Metanephros (tissue), 2 donors: ENCODE measurements around a stretch of chr3.

- RAMPAGE, long total RNA, result no peak
Observed at GRCh38 chr3:24019153-24019646, 74.1 kb downstream of the NR1D2 start.

DNA sequence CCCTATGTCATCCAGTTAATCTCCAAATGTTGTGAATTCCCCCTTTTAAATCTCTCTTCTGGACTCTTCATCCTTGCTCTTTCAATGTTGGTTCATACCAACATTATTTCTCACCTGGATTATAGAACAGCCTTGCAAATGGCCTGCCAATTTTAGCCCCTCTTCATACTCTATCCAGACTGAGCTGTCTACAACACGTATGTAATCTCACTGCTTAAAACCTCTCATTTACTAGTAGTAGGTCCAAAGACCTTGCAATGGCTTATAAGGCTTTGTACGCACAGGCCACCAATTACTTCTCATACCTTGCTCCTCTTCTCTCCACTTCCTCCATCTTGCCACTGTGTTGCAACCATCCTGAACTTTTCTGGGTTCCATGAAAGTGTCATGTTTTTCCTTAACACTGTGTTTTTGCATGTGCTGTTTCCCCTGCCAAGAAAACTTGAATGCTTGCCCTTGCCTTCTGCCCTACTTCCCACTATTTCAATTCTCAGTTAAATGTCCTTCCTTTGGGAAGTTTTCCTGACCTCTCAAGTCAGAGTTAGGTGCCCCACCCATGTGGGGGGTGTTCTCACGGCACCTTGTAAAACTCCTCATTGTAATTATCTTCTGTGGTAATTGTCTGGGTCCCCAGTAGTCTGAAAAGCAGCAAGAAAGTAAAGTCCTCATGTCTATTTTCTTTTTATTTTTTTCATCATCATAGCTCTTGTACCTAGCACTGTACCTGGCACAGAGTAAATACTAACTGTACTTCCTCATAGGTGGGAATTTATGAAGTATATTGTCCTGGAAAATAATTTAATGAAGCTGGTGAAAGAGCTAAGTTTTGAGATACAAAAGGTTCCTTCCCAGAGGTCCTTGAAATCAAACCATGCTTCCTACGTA is 182.8 kb downstream of the THRB start:
- RAMPAGE, long total RNA, result no peak

DNA sequence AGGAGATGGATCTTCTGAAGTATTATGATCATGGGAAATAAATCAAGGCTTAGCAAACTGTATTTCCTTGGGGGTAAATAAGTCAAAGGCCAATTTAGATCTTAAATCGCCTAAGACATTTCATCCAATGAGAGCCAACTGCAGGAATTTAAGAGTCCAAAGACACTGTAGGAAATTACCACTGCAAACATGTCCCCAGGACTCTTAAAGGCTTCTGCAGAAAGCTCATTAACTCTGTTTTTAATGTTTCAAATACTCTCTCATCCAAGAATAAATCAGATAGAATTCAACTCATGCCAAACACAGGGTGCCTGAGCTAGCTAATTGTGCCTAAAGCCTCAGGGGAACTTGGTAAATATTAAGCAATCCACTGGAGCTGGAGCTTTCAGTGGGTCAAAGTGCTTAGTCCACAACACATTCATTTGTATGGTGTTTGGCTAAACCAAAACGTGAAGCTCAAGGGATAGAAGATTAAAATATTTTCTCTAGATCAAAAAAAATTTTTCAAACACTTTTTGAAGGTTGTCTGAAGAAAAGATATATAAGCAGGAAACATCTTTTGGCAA is 131.5 kb downstream of the THRB start:
- RAMPAGE, long total RNA, result no peak

DNA sequence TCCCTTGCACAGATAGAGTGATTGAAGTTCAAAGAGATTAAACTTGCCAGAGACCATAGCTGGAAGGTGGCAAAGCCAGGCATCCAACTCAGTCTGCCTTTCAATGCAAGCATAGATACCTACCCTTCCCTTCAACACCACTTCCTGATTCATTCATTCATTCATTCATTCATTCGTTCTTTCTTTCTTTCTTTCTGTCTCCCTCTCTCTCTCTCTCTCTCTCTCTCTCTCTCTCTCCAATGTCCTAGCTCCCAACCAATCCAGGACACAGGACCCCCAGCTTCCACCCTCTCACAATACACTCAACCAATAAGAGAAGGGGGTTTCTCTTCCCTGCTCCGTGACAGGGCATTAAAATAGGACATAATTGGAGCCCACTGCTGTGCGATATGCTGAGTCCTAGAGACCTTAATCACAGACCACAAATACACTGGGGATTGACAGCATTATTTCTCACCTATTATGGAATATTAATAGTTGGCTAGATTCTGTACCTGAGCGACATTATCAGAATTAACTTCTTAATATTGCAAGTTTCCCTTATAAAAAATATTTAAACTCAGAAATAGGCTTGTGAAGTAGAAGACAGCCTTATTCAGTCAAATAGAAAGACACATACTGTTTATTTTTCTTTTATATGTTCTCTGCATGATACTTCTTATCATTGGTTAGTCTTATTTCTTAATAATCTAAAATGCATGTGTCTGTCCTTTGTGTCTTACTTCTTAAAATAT is 12.1 kb downstream of the THRB start:
- RAMPAGE, long total RNA, result no peak

DNA sequence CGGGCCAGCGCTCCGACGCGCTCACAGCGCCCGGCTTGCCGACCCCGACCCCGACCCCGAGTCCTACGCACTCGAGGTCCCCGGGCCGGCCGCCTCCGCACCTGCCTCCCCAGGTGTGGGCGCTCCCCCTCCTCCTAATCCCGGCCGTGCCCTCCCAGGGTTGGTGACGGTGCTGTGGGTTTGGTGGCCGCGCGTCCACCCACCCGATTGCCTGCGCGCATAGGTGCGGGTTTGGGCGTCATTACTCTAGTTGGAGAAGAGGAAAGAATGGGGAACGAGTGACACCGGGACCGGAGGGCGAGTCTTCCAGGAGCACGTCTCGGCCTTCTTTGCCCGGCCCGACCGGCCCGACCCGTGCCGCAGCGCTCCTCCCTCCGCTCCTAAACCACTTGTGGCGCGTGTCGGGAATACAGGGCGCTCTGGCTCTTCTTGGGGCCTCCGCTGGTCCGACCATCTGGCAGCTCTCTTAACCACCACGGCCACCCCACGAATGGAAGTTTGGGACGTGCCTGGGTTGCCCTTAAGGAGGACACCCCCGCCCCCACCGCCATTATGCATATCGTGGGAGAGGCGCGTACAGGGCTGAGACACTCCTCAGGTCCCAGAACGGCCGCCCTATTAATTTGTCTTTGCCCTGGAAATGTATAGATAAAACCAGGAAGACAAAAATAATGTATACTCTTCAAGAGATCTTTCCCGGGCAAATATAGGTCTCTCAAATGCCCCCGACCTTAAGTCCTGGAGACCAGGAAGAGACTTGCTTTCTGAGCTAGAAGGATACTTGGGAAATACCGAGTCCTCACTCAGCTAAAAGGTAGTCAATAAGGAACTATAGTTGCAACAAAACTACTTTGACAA is 950 bp upstream of the THRB start:
- RAMPAGE, long total RNA, result no peak

DNA sequence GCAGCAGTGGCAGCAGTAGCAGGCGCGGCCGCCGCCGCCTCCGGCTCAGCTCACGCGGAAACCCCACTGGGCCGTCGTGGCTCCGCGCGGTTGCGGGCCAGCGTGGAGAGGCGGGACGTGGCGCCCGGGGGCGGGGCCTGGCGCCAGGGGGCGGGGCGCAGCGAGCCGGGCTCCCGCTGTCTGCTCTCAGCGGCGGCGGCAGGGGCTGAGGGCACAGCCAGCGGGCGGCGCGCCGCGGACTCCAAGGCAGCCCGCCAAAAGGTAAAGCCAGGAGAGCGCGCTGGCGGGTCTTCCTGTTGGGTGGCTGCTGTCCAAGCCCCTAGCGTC is 334.5 kb upstream of the THRB start:
- RAMPAGE, long total RNA, result no peak

- RAMPAGE, long total RNA, result no peak
Observed at GRCh38 chr3:25628706-25629195, 36.0 kb downstream of the TOP2B start.

GRCh38 chr3:25635527-25636146 is 29.1 kb downstream of the TOP2B start:
- RAMPAGE, long total RNA, result no peak

GRCh38 chr3:25834390-25834716 is 44.5 kb downstream of the OXSM start:
- RAMPAGE, long total RNA, result no peak

DNA sequence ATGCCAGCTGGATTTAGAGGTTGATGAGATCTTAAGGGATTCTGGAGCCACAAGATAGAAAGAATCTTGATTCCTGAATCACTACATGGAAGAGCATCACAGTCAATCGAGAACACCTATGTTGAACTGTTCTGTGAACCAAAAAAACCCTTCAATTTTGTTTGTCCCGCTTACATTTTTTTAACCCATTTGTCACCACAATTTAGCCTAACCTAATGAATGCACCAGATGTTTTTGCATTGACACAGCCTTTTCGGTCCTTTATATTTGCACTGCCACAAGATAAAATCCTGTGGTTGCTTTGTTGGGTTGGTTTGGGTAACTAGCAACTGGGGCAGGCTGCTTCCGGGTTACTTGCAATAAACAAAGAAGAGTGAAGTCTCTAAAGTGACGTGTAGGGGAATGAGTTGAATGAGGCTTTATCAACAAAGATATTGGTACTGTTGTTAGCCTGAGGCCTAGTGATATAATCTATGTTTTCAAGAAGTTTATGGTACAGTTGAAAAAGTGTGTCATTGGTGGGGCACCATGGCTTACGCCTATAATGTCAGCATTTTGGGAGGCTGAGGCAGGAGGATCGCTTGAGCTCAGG is 121.6 kb downstream of the OXSM start:
- RAMPAGE, long total RNA, result no peak

GRCh38 chr3:27479761-27480442 is 4.3 kb downstream of the SLC4A7 start:
- RAMPAGE, long total RNA, result no peak

- RAMPAGE, long total RNA, result no peak
Observed at GRCh38 chr3:27535523-27535722, 51.2 kb upstream of the SLC4A7 start.

GRCh38 chr3:27641070-27641443 is 81.1 kb downstream of the EOMES start:
- RAMPAGE, long total RNA, result no peak

GRCh38 chr3:27714720-27715051 is 7.4 kb downstream of the EOMES start:
- RAMPAGE, long total RNA, result no peak

DNA sequence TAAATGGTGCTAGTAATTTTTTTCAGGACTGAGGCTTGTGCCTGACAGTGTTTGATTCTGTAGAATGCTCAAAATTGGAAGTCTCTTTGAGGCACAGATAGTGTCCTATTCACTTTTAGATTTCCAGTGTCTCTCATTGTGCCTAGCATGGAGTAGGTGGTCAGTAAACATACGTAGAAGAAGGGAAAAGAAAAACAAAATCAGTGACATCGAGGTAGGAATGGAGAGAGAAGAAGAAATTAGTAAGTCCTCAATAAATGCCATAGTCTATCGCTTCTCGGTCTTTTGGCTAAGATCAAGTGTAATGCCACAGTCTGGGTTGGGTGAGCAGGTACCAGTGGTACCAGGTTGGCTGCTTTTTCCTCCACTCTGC is 120.9 kb upstream of the EOMES start:
- RAMPAGE, long total RNA, result no peak

DNA sequence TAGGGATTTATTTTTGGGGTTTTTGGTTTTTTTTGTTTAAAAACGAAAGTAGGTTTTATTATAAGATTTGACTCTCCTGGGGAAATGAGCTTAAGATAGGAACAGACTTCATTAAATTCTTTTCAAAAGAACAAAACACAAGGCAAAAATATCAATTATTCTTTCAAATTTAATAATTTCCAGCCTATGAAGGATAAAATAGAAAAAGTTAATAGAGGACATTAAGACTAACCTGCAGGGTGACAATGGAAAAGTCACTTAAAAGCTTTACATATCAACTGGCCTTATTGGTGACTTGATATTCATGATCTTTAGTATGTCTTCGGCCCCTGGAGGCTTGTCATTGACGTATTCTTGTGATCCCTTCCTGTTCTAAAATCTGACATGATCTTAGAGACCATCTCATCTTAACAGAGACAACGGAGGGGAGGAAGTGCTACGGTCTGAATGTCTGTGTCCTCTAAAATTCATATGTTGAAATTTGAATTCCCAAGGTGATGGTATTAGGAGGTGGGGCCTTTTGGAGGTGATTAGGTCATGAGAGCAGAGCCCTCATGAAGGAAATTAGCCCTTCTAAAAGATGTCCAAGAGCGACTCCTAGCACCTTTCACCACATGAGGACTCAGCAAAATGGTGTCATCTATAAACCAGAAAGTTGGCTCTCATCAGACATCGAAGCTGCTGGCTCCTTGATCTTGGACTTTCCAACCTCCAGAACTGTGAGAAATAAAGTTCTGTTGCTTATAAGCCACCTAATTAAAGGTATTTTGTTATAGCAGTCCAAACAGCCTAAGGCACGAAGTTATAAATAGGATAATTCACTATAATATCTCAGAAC is 233.3 kb upstream of the CMC1 start:
- RAMPAGE, long total RNA, result no peak

- RAMPAGE, long total RNA, result no peak
Observed at GRCh38 chr3:28139115-28139747, 102.2 kb upstream of the CMC1 start.

GRCh38 chr3:28244095-28244563 is 2.7 kb downstream of the CMC1 start:
- RAMPAGE, long total RNA, result no peak

DNA sequence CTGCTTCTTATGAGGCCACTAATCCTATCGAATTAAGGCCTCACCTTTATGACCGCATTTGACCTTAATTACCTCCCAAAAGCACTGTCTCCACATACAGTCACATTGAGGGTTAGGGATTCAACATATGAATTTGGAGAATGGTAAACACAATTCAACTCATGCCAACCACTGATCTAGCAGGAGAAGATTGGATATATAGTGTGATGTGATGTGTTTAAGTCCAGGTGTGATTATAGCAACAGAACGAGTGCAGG is 8.5 kb downstream of the CMC1 start:
- RAMPAGE, long total RNA, result no peak

DNA sequence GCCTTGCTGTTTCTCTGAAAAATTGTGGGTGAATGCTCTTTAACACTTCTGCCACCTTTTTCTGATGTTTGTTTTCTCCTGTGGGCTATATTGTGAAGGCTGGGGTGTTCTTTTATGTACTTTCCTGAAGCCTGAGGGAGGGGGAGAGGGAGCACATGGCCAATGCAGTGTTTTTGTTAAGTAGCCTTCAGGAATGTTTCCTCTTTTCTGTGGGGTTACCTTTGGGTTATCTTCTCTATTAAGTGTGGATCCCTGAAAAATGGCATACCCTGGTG is 50.2 kb downstream of the CMC1 start:
- RAMPAGE, long total RNA, result no peak